Glomerular endothelial cell (primary cell): ENCODE results near the genes OTUD7A, PGBD4, SLC12A6, GOLGA8A and ZNF770.

DNA sequence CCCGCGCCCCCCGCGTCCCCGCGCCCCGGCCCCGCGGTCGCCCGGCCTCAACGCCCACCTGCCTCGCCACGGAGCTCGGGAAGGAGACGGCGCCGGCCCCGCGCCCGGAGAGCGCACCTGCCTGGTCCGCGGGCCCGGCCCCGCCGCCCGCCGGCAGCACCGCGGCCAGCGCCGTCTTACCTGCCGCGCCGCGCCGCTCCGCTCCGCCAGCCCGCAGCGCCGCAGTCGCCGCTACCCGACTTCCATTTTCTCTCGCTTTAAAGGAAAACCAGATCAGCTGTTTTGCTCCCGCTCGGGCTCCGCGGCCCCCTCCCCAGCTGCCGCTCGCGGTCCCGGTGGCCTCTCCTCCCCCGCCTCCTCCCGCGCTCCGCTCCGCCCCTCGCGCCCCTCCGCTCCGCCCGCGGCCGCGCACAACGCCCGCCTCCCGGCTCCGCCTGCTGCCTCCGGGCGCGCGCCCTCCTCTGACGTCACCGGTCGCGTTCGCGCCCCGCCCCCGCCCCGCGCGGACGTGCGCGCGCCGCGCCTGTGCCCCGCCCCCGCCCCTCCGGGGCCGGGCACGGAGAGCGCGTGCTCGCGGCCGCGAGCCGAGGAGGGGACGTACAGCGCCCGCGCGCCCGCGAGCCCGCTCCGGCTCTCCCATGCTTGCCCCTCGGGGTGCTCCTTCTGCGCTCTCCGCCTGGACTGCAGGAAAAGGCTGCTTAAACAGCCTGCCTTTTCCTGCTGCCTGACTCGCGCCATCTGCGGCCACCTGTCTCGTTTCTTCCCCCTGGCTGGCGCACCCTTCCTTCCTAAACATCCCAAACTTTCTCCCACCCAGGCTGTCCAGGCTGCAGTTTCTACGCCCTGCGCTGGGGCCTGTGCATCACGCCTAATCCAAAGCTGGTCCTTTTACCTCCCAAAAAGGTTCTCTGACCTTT, at the start of gene OTUD7A:
Gene OTUD7A (minus strand): TSS at position 347 of the 917 bp plus-strand sequence.
- RAMPAGE, long total RNA: no peak

GRCh38 chr15:32615969-32616384, 673 bp downstream of the ARHGAP11A start:
- RAMPAGE, long total RNA: no peak

DNA sequence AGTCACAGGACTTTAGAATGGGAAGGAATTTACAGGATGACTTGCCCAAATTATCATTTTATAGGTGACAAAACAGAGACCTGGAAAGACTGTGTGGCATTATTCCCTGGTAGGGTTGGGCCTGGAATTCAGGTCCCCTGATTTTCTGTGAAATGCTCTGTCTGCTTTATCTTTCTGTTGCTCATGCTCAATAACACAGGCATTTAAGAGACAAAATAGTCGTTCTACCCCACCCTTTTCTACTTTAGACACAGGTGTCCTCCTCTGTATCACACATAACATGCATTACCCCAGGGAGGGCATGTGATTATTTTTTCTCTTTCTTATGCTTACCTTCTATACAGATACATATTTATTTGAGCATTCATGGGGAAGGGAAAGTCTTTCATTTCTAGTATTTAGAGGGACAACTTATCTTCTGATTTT, 82.8 kb downstream of the GREM1 start:
- RAMPAGE, long total RNA: no peak

DNA sequence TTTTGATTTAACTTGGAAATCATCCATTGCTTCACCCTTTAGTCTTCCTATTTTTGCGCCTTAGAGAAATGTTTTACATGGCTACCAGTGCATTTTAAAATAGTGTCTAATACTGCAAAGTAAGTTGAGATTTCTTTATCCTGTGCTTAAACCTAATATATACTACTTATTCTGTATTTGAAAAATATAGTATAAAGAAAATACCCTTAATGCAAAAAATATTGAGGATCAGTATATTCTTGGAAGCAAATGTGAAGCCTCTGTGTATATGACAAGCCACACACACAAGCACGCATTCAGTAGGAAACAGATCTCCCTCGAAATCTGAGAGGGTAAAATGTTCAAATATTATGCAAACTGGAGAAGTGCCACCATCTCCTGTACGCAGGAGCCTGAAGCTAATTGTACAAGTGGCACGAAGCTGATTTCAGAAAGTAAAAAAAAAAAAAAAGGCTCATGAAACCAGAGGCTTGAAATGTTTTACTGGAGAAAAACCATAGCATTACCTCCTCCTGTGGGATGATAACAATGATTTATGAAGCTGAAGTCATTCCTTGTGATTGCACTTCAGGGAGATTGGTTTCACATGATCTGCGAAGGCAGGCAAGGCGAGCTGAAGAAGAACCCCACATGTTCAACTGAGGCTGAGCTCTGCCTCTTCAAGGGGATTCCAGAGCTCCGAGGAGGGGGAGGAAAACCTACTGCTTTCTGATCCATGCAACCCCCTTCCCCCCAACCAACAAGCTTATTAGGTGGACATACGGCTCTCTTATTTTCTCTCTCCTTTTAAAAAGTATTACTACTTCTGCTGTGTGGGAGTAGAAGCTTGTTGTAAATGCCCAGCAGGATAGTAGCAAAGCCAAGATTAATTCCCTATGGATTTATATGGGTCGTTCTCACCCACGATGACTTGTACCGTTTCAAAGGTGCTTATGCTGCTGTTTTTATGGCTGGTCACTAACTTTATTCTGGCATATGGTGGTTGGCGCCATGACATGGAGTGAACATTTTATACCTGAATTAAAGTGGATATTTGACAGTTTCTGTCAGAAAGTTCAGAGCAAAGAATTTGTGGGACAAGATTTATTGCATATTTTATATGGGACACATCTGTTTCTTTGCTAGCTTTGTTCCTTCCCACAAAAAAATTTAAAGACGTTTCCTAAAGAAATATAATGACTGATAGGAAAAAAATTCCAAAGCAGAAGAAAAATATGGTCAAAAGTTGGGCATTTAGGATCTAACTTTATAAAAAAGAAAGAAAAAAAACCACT, 101.1 kb downstream of the GREM1 start:
- RAMPAGE, long total RNA: no peak

GRCh38 chr15:32838487-32839322, 120.9 kb downstream of the GREM1 start:
- RAMPAGE, long total RNA: no peak

DNA sequence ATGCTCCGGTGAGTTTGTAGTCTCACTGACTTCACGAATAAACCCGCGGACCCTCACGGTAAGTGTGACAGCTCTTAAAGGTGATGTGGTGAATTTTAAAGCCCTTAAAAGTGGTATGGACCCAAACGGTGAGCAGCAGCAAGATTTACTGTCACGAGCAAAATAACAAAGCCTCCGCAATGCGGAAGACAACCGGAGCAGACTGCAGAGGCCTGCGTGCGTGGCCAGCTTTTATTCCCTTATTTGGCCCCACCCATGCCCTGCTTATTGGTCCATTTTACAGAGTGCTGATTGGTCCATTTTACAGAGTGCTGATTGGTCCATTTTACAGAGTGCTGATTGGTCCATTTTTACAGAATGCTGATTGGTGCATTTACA, 65.9 kb downstream of the FMN1 start:
- RAMPAGE, long total RNA: no peak

DNA sequence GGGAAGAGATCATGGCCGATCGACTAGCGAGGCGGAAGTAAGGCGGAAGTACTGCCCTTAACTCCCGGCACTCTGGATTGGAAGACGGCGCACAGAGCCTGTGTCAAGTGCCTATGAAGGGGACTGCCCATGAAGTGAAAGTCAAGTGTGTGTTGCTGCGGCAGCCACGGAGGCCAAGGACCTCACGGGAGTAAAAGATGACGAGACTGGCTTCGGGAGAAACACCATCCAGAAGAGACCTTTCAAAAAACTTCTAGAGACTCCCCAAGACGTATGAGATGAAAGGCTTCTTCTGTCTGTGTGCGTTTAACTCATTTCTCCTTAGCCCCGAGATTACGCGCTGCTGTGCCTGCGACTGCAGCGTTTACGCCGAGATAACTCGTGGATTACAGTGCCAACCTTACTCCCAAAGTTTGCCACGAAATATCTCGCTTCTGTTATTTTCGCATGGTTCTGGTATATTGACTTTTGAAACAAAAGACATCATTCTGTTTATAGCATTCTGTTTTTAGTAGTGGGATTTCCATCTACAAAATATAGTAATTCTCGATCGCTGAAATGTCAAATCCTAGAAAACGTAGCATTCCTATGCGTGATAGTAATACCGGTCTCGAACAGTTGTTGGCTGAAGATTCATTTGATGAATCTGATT, at the start of gene PGBD4:
Gene PGBD4 (plus strand): TSS at position 110 of the 652 bp plus-strand sequence.
- RAMPAGE, long total RNA: no peak

DNA sequence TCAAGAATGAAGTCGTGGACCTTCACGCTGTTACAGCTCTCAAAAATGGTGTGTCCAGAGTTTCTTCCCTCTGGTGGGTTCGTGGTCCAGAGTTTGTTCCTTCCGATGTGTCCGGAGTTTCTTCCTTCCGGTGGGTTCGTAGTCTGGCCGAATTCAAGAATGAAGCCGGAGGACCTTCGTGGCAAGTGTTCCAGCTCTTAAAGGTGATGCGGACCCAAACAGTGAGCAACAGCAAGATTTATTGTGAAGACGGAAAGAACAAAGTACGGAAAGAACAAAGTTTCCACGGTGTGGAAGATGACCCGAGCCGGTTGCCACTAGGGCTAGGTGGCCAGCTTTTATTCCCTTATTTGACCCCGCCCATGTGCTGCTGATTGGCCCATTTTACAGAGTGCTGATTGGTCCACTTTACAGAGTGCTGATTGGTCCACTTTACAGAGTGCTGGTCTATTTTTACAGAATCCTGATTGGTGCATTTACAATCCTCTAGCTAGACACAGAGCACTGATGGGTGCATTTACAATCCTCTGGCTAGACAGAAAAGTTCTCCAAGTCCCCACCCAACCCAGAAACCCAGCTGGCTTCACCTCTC, 10.2 kb downstream of the KATNBL1 start:
- RAMPAGE, long total RNA: no peak

- RAMPAGE, long total RNA: no peak
Observed at GRCh38 chr15:34337598-34338452, at the start of gene SLC12A6. TSS of gene SLC12A6 (minus strand) at chr15:34337781.

DNA sequence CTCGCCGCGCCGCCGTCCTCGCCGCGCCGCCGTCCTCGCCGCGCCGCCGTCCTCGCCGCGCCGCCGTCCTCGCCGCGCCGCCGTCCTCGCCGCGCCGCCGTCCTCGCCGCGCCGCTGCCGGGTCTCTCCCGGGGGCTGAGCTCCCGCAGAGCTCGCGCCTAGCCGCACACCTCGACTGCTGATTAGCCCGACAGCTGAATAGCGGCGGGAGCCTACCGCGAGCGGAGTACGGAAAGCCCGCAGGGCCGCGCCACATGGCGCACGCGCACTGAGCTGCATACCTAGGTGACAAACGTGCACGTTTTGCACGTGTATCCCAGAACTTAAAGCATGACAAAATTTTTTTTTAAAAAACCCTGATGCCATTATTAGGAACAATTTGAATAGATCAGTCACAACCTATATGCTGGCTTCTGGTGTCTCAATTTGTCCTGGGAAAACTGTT, at the start of gene GOLGA8A:
Gene GOLGA8A (minus strand): TSS at position 203 of the 445 bp plus-strand sequence.
- RAMPAGE, long total RNA: no peak

GRCh38 chr15:34525175-34525892, 58.1 kb downstream of the GOLGA8B start:
- RAMPAGE, long total RNA: no peak

- RAMPAGE, long total RNA: no peak
Observed at GRCh38 chr15:34788916-34789191, 6.5 kb downstream of the ACTC1 start.

DNA sequence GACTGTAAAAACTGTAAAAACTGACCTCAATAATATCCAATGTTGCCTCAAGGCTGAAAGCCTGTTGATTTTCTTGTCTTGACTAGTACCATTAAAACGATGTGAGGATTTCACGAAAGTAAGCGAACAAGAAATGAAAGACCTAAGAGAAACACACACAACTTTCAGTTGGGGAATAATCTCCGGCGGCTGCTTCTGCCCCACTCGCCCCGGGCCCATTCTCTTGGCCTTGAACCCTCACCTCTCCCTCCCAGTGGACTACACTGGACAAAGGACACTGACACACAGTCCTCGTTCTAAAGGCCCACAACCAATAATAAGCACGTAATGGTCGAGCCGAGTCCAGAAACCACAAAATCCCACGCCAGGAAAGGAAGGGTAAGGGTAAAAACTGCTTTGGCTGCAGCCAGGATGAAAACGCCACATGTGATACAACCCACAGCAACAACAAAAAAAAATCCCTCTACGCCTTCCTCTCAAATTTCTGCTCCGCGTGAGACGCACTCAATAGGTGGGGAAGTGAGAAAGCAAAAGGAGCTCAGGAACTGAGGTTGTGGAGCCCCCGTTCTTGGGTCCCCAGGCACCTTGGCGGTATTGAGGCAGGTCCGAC, 450 bp downstream of the ZNF770 start:
- RAMPAGE, long total RNA: no peak

- RAMPAGE, long total RNA: start-site peak on the minus strand at chr15:34988230-34988298, 444 and 327 reads in 2 replicates
Observed at GRCh38 chr15:34988142-34988983, at the start of gene ZNF770. TSS of gene ZNF770 (minus strand) at chr15:34988287.

GRCh38 chr15:35390424-35391113, 155.4 kb downstream of the DPH6 start:
- RAMPAGE, long total RNA: no peak

GRCh38 chr15:35547843-35548452, 2.0 kb upstream of the DPH6 start:
- RAMPAGE, long total RNA: no peak

GRCh38 chr15:36599493-36599946, 20.1 kb downstream of the CDIN1 start:
- RAMPAGE, long total RNA: no peak

DNA sequence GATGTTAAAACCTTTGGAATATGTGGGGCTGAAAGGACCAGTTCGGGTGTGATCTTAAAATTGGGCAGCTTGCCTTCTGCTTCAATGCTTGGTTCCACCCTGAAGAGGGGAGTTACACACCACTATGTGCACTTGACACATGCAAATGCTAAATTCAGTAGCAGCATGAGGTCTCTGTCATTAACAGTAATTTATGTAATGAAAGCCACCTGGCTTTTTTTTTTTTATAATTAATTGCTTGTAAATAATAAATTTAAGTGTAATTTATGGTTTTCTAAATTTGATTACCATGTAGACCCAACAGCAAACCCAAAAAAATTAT, 24.6 kb downstream of the CDIN1 start:
- RAMPAGE, long total RNA: no peak

GRCh38 chr15:36887993-36889118, 212.0 kb downstream of the MEIS2 start:
- RAMPAGE, long total RNA: no peak

DNA sequence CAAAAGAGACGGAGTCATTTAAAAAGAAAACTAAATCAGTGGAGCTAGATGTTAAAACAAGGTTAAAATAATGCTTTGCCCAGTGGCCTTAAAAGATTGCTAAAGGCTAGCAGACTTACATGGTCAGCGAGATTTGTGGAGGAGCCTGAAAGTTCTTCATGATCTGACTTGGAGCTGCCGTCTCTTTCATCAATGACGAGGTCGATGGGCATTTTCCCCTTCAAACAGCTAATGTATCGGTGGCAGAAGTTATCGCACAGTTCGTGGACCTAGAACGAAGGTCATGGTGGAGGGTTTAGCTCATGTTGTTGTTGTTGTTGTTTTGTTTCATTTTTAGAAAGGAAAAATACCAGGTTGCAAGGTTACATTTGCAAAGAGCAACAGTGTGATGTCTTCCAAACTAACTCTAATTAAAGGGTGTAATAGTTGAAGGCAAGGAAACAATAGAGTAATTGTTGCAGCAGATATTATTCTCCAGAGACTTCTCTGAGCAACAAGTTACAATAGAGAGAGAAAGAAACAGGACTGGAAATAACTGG, 6.8 kb downstream of the MEIS2 start:
- RAMPAGE, long total RNA: no peak